Camera-type eye (tissue), 1 donor: ENCODE measurements around the genes HCLS1, SLC15A2, ADCY5 and MYLK.

GRCh38 chr3:121660189-121661281 lies at the start of gene HCLS1:
HCLS1 (minus strand) TSS chr3:121660903.
- RAMPAGE, long total RNA = no peak

DNA sequence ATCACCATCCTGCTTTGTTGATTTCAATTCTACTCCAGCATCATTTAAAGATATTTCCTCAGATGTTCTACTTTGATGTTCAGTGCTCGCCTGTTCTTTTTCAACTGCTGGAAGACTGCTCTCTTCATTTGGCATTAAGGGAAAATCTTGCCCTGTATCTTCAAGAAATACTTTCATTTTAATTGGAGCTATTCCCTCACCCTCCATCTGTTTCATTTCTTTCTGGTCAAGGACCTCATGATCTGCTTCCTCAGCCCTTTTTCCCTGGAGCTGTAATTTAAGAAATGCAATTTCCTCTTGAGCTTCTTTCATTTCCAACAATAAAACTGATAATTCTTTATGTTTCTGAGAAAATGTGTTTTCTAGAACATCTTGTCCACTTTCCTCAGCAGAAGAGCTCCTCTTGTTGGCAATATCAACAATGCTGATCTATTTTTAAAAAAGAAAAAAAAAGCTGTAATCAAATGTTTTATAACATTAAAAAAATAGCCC lies 37.8 kb upstream of the HCLS1 start:
- RAMPAGE, long total RNA = no peak

- RAMPAGE, long total RNA = no peak
Observed at GRCh38 chr3:121728999-121729403, 20.5 kb downstream of the GOLGB1 start.

- RAMPAGE, long total RNA = no peak
Observed at GRCh38 chr3:121894124-121894893, at the start of gene SLC15A2. SLC15A2 (plus strand) TSS chr3:121894401.

GRCh38 chr3:122101039-122101577 lies 45.9 kb downstream of the CD86 start:
- RAMPAGE, long total RNA = no peak

DNA sequence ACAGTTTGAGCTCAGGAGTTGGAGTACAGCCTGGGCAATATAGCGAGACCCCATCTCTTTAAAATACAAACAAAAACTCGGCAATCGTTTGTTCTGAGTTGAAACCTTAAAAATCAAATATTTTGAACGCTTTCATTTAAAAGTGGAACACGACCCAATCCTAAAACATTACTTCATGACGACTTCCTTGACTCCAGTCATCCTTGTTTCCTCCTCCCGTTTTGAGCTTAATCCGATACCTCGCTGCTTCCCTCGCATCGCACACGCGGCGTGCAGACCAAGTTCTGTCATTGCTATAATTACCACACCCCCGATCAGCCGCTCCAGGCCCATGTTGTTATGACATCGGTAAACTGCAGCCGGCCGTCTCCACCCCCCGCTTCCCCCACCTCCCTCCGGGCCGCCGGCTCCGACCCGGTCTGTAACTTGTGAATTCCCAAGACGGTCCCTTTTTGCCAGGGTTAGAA lies 864 bp downstream of the KPNA1 start:
- RAMPAGE, long total RNA = no peak

- RAMPAGE, long total RNA = no peak
Observed at GRCh38 chr3:122533808-122534747, 19.3 kb upstream of the KPNA1 start.

DNA sequence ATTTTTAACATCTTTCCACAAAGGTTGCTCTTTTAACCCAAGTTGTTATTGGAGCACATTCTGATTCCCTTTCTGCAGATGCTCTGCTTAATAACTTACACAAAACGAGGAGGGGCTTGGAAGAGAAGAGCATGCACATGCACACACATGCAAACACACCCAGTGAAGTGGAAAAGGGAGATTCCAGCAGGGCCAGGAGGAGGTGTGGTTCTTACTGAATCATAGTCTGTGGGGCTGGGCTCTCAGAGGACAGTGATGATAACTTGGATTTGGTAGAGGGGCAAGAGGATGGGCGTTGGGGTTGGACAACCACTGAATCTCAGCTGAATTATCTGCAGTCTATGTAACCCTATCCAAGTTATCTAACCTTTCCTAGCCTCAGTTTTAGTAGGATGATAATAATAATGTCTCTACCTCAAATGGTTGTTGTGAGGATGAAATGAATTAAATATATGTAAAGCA lies 17.7 kb downstream of the PARP14 start:
- RAMPAGE, long total RNA = no peak

GRCh38 chr3:122973864-122974314 lies 53.7 kb downstream of the SEMA5B start:
- RAMPAGE, long total RNA = no peak

DNA sequence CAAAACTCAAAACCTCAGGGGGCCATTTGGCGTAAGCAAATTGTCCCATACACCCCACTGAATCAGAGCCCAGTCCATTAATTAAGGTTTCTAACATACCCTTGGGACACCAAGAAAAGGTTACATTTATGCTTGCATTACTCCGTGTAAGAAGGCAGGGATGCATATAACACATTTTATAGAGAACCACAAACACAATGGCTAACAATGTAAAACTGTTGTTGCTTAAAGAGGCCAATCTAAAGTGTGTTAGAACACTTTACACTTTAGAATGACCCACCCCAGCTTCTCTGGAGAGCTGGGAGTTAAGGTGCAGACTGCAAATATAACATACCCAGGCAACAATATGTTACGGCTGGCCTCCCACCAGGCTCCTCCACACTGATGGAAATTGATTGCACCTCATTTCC lies 23.2 kb downstream of the SEMA5B start:
- RAMPAGE, long total RNA = no peak

DNA sequence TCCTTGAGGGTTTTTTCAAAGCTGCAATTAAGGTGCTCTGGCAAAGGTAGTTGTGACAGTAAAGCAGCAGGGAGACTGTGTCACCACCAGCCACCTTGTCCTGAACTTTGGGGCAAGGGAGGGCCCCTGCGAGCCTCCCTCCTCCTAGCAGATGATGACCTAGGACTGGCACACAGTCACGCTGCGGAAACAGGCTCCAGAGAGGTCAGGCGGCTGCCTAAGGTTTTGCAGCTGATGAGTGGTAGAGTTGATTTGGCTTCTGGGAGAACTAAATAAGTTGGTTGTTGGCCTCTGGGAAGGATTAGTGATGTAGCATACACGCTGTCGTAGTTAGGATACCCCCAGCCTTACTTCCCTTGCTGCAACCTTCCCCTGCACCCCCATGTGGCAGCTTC lies 62.7 kb downstream of the PDIA5 start:
- RAMPAGE, long total RNA = no peak

GRCh38 chr3:123352031-123352497 lies 96.8 kb downstream of the ADCY5 start:
- RAMPAGE, long total RNA = no peak

- RAMPAGE, long total RNA = no peak
Observed at GRCh38 chr3:123386493-123387153, 62.3 kb downstream of the ADCY5 start.

DNA sequence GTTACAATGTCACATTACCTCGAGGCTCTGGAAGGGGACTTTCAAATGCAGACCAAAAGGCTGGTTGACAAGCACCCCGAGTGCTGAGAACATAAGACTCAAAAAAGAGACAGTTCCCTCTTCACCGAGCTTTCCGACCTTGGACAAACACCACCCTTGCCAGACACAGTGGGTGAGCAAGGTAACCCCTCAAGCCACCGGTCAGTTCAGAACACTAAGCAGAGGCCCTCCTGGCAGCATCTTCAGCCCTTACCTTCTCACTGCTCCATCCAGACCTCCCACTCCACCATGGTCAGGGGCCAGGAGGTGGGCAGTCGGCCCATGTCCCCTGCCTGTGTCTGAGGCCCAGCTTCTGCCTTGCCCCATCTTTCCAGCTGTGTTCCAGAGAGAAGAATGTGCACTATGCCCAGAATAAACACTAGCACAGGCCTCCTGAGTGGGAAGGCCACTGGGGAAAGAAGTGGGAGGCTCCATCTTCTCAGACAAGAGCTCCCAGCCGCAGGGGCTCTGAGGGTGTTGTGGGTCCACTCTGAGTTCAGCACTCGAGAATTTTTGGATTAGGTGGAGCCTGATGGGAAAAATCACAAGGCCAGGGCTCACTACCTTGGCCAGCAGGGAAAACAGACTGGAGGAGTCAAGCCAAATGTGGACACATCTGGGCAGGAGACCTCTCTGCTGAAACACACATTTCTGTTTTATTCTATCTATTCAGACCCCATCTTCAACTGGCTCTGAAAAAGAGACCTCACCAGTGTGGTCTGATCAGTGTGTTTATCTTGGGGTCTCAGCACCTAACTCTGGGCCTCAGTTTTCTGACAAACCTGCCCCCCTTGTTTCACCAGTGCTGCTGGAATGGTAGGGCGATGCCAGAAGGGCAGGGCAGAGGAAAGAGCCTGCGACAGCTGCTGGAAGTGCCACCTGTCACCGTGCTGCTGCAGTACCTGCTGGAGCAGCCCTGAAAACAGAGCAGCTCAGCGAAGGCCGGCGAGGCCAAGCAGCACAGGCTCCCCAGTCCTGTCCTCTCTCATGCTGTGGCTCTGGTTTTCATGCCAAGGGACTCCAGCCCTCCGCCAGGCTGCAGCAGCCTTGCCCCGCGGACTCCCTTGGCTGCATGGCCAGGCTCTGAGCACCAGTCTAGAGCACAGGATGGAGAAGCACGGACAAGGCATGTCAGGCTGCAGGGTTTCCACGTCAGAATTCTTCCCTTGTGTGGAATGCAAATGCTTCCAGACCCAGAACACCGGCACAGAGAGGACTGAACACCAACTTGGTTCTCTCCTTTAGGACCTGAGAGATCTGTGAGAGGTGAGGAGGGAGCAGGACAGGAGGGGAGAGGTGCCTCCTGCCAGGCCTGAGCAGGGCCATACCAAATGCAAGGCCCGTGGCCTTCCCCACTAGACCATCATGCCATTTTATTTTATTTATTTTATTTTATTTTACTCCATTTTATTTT lies 44.2 kb downstream of the ADCY5 start:
- RAMPAGE, long total RNA = no peak

- RAMPAGE, long total RNA = no peak
Observed at GRCh38 chr3:123419902-123420573, 28.9 kb downstream of the ADCY5 start.

DNA sequence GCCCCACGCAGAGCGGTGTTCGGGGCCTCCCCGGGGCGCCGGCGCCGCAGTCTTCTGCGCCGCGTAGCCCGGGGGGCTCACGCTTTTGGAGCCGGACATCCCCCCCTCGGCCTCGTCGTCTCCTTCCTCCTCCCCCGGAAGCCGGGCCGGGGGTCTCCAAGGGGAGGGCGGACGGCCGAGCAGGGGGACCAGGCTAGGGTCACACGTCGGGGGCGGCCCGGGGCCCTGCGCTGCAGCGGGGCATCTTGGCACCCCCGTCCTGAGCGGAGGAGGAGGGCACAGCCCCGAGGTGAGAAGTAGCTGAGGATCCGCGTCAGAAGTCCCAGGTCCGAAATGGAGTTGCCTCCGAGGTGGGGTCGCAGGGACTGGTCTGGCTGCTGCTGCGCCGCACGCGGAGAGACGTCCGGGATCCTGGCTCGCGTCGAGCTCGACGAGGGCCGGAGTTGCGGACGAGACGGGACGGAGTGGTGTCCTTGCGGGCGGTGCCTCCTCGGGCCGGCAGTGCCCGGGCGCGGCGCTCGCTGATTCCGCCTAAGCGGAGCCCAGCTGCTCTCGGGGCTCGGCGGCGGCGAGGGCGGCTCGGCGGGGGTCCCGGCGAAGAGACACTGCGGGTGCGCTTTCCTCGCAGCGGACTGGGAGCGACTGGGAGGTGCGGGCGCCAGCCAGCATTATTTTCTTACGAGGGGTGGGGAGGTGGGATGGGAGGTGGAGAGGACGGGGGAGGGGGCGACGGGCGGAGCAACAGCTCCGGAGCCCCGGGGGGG lies at the start of gene ADCY5:
TSS of gene ADCY5 (minus strand) at position 644 of the 764 bp plus-strand sequence.
- RAMPAGE, long total RNA = no peak

GRCh38 chr3:123449211-123449525 lies 278 bp upstream of the ADCY5 start:
- RAMPAGE, long total RNA = no peak

DNA sequence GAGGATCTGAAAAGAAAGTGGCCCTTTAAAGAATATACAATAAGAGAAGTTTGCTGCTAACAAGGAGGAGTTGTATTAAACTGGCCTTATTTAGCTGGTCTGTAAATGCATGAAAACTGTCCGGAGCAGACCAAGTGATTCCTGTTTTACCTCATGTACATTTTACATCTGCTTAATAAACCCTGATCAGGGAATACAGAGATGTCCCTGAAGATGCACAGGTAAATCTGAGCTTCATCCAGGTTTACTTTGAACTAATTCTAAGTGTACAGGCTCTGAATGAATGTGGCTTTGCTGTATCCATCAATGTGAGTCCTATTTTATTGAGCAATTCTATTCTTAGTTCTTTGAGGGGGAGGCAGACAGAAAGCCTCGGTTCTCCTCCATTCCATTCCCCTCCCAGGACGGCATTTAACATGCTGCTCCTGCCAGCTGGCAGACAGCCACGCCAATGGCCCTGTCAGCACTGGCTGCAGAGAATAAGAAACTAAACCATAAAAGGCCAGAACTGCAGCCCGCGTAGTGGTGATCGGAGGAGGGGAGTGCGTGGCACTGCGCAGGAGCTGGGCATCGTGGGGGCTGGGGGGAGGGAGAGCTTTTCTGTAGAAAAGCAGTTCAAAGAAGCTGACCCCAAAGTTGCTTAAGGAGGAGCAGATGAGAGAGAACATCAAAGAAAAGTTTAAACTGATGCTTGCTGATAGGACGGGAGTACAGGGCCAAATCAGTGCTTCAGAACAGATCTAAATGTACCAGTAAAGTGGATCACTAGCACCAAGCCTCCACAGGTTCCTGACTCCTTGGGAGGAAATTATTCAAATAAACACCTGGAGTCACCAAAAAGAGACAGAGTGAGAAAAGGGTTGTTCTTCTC lies 76.0 kb upstream of the HACD2 start:
- RAMPAGE, long total RNA = no peak

- RAMPAGE, long total RNA = no peak
Observed at GRCh38 chr3:123757122-123757698, 126.9 kb downstream of the MYLK start.

GRCh38 chr3:123883406-123884931 lies at the start of gene MYLK:
MYLK (minus strand) TSS chr3:123884332.
- RAMPAGE, long total RNA = no peak